Left colon (tissue), 1 donor: ENCODE results near the gene SKA1.

GRCh38 chr18:49055840-49056268 lies 105.1 kb upstream of the SMAD7 start:
- PRO-cap = bidirectional peak, plus-strand start at chr18:49056053, minus-strand start at chr18:49055913

GRCh38 chr18:49159922-49160652 lies 209.3 kb upstream of the SMAD7 start:
- PRO-cap = no peak

DNA sequence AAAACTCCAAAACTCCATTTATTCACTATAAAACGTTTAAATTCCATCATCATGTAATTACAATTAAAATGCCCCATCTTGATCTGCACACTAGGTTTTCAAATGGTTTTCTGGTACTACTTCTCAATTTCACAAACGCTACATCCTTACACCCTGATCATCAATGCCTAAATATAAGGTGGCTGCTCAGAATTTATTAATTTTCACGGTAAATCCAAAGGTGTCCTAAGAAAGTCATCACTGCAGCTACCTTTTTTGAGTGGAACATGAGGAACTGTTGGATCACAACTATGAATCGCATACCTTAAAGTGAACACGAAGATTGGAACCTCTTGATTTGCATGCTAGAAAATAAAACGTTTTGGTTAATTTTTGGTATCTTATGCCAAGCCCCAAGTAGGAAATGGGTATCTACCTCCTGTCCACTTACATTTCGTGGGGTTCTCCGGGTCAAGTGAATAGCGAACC lies 1.1 kb downstream of the RPL17 start:
- PRO-cap = no peak

- PRO-cap = no peak
These were observed 87.3 kb downstream of the ACAA2 start for GRCh38 chr18:49725906-49726606.

DNA sequence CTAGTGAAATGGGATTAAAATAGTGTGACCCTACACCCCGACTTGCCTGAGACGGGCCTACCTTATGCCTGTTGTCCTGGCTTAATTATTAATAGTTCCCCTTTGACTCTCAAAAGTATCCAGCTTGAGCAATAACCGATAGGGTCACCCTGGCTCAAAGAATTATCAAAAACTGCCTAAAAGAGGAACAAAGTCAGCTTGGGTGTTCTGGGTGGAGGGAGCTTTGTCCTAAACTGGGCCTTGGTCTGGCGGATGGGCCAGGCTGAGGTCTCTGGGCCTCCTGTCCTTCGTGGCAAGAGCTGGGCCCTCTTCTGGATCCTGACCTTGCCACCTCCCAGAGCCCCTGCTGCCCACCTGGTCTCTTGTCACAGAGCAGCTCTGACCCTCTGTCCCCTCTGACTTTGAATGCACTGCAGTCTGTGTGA lies 56.3 kb downstream of the ACAA2 start:
- PRO-cap = no peak

GRCh38 chr18:50374699-50375444 lies at the start of gene SKA1:
Gene SKA1, plus strand, starts transcription at chr18:50375046.
- PRO-cap = bidirectional peak, plus-strand start at chr18:50375112, minus-strand start at chr18:50374878

GRCh38 chr18:50560362-50561598 lies 893 bp downstream of the MAPK4 start:
- PRO-cap = unidirectional peak, minus-strand start at chr18:50560506

DNA sequence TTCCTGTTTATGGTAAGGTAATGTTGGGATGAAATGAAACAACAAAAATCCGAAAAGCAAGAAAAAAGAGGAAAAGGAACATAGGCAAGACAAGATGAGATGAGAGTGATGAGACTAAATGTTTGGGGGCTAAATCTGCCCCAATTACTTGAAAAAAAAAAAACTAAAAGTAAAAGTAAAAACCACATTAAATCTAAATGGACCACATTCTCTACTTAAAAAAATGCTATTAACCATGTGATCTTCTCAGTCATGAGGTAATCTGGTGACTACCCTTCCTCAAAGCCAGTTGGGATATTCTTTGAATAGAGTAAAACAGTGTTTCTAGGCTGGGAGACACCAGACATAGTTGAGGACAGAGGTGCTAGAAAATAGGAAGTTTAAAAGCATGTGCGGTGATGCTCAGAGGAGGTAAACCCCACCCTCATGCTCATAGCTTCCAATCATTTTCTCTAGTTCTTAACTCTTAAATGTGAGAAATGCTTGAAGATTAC lies 30.8 kb upstream of the ELAC1 start:
- PRO-cap = no peak

DNA sequence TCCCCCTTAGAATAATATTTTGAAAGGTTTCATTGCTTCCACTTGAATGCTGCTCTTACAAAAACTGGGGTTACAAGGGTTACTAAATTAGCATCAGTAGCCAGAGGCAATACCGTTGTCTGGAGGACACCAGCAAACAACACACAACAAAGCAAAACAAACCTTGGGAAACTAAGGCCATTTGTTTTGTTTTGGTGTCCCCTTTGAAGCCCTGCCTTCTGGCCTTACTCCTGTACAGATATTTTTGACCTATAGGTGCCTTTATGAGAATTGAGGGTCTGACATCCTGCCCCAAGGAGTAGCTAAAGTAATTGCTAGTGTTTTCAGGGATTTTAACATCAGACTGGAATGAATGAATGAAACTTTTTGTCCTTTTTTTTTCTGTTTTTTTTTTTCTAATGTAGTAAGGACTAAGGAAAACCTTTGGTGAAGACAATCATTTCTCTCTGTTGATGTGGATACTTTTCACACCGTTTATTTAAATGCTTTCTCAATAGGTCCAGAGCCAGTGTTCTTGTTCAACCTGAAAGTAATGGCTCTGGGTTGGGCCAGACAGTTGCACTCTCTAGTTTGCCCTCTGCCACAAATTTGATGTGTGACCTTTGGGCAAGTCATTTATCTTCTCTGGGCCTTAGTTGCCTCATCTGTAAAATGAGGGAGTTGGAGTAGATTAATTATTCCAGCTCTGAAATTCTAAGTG lies 53.2 kb downstream of the SMAD4 start:
- PRO-cap = no peak

DNA sequence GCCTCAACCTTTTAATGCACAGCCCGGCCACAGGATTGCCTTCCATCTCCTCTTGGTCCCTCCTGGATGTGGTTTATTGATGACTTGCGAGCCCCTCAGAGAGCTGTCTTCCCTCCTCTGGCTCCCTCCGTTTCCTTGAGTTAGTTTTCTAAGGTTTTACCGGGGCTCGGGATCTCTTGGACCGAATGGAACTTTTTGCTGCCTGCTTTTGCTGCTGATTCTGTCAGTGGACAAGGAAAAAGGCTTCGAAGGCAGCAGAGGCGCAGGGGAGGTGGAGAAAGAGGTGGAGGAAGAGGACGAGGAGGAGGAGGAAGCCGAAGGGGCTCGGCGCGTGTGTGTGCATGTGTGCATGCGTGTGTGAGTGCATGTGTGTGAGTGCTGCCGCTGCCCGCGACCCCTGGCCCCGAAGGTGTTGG lies 376 bp downstream of the DCC start:
- PRO-cap = no peak

DNA sequence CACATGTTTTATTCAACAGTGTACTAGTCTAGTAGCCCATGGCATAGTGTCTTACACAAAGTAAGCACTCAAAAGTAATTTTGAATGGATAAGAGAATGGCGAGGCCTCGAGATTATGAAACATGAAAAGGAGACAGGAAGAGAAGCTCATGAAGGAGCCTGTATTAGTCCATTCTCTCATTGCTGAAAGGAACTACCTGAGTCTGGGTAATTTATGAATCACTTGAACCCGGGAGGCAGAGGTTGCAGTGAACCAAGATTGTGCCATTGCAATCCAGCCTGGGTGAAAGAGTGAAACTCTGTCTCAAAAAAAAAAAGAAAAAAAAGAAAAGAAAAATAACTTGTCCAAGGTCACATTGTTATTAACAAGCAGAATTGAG lies 83.6 kb downstream of the DYNAP start:
- PRO-cap = no peak

DNA sequence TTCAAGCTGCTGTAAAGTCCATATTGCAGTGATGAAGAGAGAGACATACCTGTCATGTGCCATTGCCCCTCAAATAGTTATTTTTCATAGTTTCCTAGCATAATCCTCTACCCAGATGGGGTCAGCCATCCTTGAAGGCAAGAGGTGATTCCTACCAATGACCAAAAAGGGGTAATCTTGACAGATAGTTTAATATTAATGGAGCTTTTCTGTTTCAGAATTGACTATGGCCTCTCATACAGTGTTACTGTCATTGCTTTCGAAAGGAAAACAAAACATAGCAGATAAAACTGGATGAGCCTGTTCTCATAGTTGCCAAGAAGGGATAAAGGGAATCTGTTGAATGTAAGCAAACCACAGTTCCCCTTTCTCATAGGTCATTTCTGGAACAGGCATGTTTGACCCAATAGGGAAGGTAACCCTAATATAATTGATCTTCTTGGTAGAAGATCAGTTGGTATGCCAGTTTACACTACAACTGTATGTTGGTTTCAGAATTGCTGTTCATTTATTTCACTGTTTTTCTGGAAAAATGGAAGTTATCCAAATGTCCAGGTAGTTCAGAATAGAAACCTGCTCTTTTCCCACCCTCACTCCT lies 1.6 kb downstream of the RAB27B start:
- PRO-cap = no peak

GRCh38 chr18:54957828-54958454 lies 1.3 kb downstream of the CCDC68 start:
- PRO-cap = unidirectional peak, plus-strand start at chr18:54958194

DNA sequence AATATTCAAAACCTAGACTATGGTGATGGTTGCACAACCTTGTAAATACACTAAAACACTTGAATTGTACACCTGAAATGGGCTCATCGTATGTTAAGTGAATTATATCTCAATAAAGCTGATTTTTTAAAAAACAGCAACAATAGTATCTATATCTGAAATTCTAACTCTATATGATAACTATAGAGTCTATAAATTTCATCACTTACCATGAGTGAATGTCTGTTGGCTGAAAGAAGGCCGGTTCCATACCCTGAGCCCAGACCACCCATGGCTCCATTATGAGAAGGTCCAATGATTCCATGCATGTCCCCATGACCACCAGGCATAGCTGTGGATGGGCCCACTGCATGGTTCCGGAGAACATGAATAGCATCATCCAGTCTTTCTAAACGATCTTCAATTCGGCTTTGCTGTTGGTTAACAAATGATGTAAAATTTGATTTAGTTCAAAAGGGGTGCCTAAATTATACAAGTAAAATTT lies 295.1 kb upstream of the CCDC68 start:
- PRO-cap = no peak

DNA sequence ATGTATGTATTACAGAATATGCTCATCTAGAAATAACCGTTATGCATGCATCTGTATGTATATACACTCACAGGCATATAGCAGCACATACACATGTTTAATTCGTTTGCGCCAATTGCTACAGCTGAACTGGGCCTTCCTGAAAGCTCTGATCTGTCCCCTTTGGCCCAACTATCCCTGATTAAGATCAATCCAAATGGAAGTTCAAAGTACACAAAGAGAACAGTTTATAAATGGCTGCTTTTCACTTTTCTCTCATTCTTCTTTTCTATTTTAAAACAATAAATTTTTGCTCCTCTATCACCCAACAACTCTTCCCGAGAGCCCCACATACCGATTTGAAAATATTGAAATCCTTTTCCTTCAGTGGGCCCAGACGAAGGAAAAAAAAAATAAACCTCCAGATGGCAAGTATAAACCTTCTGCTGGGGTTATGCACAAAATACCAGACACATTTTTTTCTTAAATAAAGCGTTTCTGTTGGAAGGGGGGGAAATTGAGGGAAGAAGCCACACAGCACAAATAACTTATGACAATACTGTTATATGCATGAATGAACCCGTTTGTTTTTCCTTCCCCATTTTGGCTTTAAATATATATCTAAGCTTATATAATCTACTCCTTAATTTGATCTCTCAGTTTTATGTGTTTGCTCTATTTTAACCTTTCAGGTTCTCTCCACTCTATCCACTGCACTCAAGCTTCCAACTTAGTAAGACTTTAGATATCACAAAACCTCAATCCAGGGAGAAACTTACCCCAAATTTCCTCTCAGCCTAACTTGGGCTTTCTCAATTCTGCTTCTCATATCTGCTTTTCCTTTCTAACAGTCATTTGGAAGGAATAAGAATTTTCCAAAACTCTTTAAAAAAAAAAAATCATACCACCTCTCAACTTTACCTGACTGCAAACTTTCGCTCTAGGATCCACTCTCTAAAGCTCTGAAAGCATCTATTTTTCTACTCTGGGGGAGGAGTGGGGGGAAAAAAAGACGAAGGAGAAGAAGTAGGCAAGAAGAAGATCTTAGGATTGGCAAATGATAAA lies 267.2 kb downstream of the TCF4 start:
- PRO-cap = no peak

GRCh38 chr18:55322106-55323056 lies 265.6 kb downstream of the TCF4 start:
- PRO-cap = bidirectional peak, plus-strand start at chr18:55322522, minus-strand start at chr18:55322391

DNA sequence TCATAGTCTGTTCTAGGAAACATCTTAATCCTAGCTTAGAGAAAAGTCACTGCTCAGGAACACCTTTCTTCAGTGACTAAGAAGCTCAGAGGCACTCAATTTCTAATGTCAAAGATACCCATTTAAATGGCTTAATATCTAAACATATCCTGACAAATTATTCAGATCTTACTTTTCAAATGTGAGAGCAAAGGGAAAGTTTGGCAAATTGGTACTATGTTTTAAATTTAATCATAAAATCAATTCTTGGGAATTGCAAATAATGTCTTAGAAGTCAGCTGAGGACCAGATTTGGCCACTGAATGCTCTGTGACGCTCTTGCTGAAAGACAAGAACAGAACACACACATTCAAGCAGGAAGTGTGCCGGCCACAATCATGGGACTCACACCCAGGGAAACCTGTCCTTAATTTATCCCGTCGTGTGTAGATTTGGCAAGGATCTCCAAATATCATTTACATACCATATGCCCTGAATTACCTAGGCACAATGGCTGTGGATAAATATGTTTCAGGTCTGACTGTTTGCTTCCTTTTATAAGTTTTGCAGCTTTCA lies 253.2 kb downstream of the TCF4 start:
- PRO-cap = no peak

DNA sequence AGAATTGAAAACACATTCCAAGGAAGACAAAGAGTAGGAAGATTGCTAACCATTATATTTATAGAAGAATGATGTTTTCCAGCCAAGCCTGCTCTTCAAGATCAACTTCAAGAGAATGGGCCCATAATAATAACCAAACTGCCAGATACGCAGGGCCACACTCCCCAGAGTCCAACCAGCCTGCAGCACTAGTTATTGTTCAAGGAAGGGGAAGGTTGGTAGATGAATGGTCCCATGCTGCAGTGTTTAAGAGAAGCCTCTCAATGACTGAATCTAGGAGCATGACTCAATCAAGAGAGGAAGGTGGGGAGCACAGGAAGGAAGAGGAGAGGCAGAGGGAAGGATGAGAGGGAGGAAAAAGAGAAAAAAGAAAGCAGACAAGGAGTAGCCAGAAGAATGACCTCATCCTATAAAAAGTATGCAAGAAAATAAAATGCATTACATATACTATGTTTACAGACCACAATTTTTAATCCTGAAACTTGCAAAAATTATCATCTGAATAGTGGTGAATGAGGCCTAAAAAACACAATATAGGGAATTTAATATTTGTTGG lies 174.6 kb downstream of the TCF4 start:
- PRO-cap = no peak

DNA sequence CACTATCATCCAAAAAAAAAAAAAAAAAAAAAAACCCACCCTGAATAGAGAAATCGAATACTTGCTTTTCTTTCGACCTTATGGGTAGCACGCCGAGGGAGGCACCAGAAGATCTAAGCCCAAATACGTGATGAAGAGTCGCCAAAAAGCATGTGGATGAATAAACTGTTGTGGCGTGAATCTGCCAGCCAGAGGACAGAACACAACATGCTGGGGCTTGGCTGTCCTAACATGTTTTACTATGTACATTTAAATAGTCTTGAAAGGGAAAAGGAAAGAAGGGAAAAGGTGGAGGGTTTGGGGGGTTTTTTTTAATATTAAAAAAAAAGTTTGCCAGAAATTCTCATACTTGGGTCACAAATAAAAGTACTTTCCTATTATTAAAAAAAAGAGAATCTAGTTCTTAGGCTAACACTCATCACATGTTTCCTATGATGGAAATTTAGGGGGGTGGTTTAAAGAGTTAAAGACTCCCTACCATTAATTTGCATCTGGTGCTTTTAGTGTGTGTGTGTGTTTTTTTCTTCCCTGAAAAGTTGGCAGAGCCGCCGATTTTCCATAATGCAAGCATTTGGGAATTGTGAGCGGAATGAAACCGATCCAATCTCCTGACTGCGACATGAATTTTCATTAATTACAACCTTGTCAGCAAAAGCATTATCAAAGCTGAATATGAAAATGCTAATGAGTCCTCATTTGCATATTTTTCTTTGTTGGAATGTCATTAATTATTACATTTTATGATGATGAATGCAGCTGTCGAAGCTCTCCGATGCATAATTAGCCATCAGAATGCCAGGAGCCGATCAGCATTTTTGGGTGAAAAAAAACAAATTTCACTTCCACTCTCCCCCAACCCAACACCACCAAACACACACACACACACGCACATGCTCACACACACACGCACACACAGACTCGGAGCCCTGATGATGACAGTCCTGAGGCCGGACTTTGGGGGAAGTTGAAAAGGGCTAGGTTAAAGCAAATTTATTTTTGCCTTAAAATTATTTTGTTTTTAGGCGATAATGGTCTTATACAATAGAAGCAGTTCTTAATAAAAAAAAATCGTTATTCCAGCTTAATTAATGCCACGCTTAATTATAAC lies 165.5 kb downstream of the TCF4 start:
- PRO-cap = no peak

DNA sequence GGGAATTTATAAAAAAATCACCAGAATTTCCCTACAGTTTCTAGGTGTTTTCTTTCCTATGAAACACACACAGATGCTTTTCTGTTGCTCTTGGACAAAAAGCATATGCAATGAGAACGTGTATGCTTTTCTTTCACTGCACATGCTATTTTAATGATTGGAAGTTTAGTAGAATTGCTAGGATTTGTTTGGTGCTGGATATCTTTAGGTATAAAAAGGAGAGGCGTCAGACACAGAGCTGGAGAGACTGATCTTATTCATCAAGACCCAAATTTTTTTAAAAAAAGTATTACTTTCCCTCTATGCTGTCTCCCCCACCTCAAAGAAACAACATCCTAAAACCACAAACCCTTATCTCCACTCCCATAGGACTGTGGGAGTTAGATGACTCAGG lies 144.0 kb upstream of the TCF4 start:
- PRO-cap = no peak